Suprapubic skin (tissue), 4 donors: ENCODE data around the gene REPS1.

DNA sequence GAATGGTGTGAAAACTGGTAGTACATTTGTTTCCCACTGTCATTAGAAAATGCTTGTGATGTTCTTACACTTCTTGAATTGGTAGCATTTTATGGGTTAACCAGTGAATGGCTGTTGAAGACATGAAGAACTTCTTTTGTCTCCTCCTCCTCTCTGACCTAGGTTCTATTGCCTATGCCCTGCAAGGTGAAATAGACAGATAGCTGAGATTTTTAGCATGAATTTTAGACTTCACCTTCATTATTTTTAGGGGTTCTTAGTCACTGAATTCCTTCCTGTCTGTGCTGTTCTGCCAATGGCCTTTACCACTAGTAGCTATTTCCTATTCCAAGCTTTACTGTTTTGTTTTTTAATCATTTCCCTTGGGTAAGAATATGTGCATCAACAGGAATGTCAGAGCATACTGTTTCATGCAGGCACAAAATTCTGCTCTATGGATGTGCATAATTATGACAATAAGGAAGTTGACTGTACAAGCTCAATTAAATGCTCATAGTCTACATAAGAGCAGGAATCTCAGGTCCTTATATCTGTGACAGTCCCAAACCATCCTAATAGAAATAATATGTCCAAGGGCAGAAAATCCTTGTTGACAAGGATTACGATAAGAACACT, 4.9 kb downstream of the TNFAIP3 start:
- PRO-cap = no peak
- RAMPAGE, long total RNA, 4 experiments = no peak in any of the 4 experiments

DNA sequence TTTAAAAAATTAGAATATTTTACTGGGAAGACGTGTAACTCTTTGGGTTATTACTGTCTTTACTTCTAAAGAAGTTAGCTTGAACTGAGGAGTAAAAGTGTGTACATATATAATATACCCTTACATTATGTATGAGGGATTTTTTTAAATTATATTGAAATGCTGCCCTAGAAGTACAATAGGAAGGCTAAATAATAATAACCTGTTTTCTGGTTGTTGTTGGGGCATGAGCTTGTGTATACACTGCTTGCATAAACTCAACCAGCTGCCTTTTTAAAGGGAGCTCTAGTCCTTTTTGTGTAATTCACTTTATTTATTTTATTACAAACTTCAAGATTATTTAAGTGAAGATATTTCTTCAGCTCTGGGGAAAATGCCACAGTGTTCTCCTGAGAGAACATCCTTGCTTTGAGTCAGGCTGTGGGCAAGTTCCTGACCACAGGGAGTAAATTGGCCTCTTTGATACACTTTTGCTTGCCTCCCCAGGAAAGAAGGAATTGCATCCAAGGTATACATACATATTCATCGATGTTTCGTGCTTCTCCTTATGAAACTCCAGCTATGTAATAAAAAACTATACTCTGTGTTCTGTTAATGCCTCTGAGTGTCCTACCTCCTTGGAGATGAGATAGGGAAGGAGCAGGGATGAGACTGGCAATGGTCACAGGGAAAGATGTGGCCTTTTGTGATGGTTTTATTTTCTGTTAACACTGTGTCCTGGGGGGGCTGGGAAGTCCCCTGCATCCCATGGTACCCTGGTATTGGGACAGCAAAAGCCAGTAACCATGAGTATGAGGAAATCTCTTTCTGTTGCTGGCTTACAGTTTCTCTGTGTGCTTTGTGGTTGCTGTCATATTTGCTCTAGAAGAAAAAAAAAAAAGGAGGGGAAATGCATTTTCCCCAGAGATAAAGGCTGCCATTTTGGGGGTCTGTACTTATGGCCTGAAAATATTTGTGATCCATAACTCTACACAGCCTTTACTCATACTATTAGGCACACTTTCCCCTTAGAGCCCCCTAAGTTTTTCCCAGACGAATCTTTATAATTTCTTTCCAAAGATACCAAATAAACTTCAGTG, 15.3 kb downstream of the TNFAIP3 start:
- PRO-cap = no peak
- RAMPAGE, long total RNA, 4 experiments = no peak in any of the 4 experiments

GRCh38 chr6:137928407-137928879, 61.4 kb downstream of the TNFAIP3 start:
- PRO-cap = no peak
- RAMPAGE, long total RNA, 4 experiments = no peak in any of the 4 experiments

DNA sequence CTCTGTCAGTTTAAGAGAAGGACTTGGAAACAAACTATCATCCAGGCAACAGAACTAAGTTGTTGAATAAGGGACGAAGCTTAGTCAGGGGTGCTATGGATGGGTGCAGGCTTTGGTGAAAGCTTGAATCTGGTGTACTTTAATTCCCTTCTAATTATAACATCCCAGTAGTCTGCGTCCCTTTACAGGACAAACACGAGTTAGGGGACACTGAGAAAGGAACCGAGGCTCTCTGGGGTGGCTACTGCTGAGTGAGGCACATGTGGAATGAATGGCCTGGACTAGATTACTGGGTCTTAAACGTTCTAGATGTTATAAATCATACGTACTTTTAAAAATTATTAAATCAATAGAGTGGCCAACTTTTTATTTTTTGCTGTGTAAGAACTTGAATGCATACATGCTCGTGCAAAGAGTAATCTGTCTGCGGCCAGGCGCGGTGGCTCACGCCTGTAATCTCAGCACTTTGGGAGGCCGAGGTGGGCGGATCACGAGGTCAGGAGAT, 4.8 kb downstream of the PERP start:
- PRO-cap = no peak
- RAMPAGE, long total RNA, 4 experiments = no peak in any of the 4 experiments

DNA sequence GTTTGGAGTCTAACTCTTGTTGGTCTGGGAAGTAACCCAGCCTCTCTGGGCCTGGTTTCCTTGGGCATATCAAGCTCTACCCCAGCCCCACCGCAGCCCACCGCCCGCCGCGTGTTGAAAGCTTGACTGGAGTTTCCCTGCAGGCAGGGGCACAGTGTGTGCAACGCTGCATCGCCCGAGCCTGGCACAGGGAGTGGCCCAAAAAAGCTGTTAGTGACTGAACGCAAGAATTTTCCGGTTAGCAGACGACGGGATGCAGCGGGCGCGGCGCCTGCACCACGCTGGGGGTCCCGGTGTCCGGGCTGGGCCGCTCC, 475 bp upstream of the ARFGEF3 start:
- PRO-cap = unidirectional peak, plus-strand start at position 244 of the sequence
- RAMPAGE, long total RNA, 4 experiments = no peak in any of the 4 experiments

DNA sequence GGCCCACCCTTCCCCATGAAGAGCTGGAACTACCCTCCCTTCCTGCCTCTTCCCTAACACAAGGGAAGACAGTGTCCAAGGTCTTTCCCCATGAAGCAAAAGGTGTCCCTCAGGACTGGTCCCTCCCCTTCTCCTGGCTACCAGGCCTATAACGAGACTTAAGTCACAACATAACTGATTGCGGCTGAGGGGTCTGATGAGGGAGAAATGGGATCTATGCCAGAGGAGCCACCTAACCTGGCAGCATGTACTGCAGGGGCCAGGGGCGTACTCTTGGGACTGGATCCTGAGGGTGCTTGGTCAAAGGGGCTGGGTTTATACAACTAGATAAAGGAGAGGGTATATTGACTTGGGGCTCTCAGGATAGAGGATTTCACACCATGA, 11.8 kb downstream of the HEBP2 start:
- PRO-cap = no peak
- RAMPAGE, long total RNA, 4 experiments = no peak in any of the 4 experiments

GRCh38 chr6:138912577-138913198, 75.4 kb downstream of the REPS1 start:
- PRO-cap = no peak
- RAMPAGE, long total RNA, 4 experiments = no peak in any of the 4 experiments

DNA sequence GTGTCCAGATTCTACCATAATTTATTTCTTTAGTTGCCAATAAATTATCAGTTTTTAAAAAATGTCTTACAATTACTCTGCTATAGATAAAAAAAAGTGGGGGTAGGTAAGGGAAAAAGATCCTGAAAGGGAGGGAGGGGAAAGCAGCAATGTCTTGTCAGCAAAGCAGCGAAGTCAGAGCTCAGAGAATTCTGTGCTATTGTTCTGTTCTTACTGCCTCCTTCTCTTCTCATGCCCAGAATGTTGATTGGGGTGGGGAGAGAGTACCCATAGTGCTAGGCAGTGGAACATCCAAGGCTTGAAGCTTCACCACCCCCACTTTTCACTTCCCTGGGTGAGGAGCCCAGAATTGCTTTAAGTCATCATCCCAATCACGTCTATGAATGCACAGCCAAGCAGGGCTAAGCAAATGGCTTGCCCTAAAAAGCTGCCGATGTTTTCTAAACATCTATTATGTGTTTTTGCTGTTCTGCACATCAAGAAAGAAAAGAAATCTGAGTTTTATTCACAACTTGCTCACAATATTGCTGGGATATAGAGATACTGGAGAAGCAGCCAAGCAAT, 16.5 kb downstream of the REPS1 start:
- PRO-cap = no peak
- RAMPAGE, long total RNA, 4 experiments = no peak in any of the 4 experiments

DNA sequence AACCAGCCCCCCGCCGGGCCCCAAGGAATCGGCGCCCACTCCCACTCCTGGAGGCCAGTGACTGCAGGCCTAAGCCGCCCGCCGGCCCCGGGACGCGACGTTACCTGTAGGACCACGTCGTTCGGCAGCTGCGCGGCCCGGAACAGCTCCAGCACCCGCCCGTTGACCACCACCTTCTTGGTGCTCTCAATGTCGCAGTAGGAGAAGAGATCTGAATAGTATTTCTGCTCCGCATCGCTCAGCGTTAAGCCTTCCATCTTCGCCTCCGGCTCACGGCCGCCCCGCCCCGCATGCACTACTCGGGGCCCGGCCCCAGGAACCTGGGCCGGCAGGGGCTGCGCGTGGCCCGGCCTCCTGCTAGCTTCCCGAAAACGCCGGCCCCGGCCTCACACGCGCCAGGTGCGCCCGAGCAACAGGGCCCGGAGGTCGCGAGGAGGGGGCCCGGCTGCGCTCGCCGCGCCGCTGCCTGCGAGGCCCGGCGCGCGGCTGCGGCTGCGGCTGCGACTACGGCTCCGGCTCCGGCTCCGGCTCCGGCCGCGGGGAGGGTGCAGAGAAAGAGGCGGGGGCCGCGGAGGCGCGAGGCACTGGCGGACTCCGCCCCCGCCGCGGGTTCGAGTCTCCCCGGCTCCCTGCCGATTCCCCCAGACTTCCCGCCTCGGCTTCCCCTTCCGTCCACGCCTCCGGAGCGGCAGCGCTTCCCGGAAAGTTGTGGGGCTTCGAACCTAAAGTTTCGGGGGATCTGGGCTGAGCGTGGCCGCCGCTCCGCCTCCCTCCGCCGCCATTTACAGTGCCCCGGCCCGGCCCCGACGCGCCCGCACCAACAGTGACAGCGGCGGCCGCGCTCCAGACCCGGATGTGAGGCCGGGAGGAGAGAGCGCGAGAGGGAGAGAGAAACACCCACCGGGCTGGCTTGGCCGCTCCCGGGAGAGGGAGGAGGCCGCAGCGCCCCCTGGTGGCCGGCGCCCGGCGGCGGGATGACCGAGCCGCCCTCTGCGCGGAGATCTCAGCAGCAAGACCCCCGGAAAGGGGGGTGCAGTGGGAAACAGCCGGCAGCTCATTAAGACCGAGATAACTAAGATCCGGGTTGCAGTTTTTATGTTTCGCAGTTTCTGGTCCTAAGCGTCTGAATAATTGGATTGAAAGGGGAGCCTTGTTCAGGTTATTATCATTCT, at the start of gene REPS1:
Gene REPS1, minus strand, starts transcription at position 828 of the 1,172 bp plus-strand sequence.
- PRO-cap = bidirectional peak, plus-strand start at position 298 of the sequence, minus-strand start at position 288 of the sequence; bidirectional peak, plus-strand start at position 942 of the sequence, minus-strand start at position 784 of the sequence
- RAMPAGE, long total RNA, 4 experiments = no peak in any of the 4 experiments

GRCh38 chr6:139157000-139157637, 22.2 kb downstream of the HECA start:
- PRO-cap = no peak
- RAMPAGE, long total RNA, 4 experiments = start-site peak on the plus strand in 1 of 4 experiments, at chr6:139157502-139157605 at its widest, 7 reads per replicate

DNA sequence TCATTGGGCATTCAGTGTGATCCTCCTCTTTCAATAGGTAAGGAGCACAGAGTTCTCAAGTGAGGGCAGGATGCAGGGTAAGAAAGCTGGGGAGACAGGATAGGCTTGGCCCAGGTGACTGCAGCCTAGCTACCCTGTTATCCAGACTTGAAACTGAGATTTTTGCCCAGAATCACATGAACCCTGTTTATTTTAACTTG, 25.0 kb downstream of the HECA start:
- PRO-cap = no peak
- RAMPAGE, long total RNA, 4 experiments = no peak in any of the 4 experiments

DNA sequence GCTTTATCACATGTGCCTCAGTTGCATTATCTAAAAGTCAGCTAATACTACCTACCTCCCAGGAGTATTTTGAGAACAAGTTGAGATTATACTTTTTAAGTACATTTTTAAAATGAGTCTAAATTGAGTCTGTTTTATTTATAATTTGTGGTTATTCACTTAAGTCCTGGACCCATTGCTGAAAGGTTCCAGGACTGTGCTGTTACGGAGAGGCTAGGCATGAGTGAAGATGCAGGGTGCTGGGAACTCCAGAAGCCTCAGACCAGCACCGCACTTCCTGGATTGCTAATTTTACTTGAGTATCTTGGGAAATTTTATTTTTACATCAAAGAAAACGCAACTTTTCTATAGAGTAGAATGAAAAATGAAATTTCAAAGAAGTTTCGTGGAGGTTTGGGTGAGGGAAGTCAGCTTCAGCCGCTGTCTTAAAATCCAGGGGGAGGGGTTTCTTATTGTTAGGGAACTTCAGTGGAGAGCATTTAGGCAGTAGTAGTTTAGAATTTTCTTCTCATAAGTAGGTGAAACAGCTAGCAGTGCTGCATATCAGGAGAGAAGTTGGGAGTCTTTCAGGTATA, 41.4 kb downstream of the HECA start:
- PRO-cap = no peak
- RAMPAGE, long total RNA, 4 experiments = no peak in any of the 4 experiments

GRCh38 chr6:139371285-139372356, 2.8 kb downstream of the CITED2 start:
- PRO-cap = no peak
- RAMPAGE, long total RNA, 4 experiments = no peak in any of the 4 experiments

DNA sequence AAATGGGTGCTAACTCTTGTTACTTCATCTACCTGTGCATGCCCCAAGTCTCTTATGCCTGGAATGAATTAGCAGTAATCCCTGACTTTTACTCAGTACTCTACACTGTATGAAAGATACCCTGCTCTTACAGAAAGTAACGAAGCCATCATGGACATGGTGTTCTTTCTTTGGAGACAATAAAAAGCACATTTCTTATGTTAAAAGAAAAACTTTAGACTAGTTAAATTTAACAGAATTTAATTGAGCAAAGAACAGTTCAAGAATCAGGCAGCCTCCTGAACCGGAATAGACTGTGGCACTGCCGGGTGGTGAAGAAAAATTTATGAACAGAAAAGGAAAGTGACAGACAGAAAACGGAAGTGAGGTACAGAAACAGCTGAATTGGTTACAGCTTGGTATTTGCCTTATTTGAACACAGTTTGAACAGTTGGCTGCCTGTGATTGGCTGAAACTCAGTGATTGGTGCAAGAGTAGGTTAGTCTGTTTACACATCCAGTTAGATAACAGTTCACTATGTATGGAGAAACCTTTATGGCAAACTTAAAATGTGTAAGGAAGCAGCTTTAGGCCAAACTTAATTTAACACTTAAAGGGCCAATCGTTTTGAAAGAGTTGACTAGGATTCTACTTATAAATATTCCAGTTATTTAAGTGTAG, 115.9 kb upstream of the CITED2 start:
- PRO-cap = no peak
- RAMPAGE, long total RNA, 4 experiments = no peak in any of the 4 experiments

GRCh38 chr6:139550189-139550728, 175.8 kb upstream of the CITED2 start:
- PRO-cap = no peak
- RAMPAGE, long total RNA, 4 experiments = no peak in any of the 4 experiments

DNA sequence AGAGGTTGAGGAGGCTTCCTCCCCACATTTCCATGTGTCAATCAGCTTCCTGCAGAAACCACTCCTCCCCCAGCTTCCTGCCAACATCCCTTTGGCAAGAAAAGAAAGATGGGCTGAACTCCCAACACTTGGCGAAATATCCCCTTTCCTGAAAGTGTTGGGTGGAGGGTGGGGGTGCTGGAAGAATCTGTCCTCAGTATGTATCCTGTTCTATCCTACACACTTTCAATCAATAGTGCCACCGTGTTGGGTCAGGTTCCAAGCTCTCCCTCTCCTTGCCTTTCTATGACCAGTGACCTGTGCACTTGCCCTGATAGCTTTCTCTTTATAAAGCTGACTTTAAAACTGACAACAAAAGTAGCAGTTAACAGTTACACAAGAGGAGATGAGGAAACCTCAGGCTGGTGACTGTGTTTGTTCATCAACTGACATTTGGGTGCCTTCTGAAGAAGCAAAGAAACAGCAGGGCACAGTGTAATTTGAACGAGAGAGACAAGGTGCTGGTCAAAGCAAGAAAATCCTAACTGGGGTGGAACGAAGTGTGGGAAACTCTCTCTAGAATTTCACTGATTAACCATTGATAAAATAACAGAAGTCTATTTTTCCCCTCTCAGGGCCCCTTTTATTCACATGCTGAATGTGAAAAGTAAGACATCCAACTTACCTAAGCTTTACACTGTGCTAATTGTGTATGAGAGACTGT, 252.2 kb upstream of the CITED2 start:
- PRO-cap = no peak
- RAMPAGE, long total RNA, 4 experiments = no peak in any of the 4 experiments

GRCh38 chr6:139654711-139655474, 280.4 kb upstream of the CITED2 start:
- PRO-cap = no peak
- RAMPAGE, long total RNA, 4 experiments = no peak in any of the 4 experiments

DNA sequence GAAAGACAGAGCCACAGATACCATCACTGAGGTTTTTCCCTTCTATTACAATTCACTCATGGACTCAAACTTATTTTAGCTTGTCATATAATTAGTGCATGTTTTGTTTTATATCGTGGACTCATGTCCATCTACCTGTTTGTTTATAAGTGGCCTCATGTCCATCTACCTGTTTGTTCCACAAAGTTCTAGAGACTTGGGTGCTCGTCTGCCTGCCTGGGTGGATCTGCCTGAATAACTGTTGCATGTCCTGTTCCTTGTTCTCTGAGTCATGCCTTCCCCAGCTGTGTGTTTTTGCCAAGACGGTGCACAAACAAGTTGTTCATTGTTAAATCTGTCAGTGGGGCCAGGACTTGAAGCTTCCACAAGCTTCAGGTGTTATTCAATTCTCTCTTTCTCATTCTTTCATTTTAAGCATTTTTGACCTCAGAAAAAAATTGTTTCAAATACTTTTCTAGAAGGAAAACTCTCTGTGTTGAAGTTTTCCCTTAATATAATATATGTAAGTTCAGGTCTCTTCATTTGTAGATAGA, 358.0 kb upstream of the CITED2 start:
- PRO-cap = no peak
- RAMPAGE, long total RNA, 4 experiments = no peak in any of the 4 experiments

DNA sequence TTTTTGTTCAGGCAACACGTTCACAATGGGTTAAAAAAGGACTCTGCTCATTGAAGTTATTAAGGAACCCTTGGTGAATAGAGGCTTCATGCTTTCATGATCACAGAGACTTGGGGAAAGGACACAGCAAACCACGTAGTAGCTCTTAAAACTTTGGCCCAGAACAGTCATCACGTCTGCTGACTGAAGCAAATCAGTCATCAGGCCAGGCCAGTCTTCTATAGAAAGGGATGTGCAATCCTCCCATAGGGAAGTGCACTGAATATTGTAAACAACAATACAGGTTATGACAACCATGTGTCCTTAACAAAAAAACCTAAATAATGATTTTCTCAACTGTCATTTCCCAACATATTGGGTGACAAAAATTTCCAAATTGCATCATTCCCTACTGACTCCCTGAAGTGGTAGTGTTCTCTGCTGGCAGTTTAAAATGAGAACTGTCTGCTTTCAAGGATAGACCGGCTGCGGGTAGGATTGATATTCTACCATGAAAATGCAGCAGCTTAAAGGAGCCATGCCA, 388.1 kb upstream of the CITED2 start:
- PRO-cap = no peak
- RAMPAGE, long total RNA, 4 experiments = no peak in any of the 4 experiments

GRCh38 chr6:140079049-140079865, 704.8 kb upstream of the CITED2 start:
- PRO-cap = no peak
- RAMPAGE, long total RNA, 4 experiments = no peak in any of the 4 experiments